Colic lymph node (tissue), 1 donor: ENCODE measurements around a stretch of chr1.

DNA sequence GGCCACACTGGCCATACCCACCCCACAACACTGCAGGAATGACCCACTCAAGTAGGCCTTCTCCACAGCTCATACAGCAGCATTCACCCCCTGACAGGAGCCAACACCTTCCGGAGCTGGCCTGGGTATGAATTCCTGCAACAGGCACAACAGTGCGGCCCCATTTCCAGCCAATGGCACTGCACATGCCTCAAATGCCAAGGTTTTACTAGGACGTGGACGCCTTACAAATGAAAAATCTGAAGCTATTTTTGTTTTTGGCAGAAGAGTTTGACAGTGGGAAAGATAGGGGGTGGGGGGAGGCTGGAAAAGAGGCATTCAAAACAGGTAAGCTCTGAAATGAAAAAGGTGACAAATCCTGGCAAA is 1.9 kb downstream of the KCND3 start:
- PRO-cap: no peak

DNA sequence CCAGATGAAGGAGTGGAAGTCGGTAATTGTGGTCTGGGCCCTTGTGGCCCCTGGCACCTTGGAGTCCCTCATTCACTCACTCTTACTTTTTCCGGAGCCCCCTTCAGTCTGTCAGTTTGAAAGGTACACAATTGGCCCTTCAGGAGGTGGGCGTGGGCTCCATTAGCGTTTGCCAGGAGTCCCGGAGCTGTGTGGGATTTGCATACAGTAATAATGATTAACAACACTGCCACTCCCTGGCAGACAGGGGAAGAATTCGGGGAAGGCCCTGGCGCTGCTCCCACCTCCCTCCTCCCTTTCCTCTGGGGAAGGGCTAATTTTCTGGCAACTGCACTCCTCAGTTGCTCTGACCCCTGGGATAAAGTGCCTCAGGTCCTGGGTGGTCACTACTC is 1.9 kb upstream of the KCND3 start:
- PRO-cap: no peak

DNA sequence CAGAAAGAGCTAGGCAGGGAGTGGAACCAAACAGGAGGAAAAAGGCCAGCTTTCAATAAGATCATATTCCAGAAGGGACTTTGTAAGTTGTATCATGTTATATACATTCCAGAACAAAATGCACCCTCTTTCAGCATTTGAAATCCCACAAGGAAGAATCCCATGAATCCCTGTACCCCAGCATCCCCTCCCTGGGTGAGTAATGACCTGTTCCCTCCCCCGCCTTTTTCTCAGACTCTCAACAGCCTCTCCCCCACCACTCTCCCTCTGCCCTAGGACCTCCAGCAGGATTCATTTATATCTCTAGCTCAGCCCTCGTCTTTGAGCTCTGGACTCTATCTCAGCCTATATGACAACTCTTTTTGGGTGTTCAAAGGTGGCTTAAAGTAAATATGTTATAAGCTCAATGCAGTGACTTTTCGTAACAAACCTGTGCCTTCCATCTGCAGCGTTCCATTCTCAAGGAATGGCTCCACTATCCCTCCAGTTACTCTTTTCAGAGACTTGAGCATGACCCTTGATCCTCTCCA is 80.2 kb upstream of the KCND3 start:
- PRO-cap: no peak

DNA sequence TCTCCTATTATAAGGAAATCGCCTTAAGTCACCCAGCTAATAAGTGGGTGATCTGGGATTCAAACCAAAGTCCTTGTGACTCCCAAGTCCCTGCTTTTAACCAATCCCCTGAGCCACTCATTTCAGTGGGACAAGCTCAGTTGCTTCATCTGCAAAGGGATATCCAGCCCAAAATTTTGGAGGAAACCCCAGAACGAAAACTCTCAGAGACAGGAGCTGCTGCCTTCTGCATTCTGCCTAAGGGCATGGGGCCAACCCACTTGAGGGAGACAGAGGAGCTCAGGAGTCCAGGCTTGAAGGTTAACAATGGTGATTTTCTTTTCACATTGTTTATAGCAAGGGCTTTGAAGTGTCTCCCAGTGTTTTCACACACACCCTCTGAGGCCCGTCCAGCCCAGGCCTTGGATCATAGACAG is 148.1 kb upstream of the CTTNBP2NL start:
- PRO-cap: no peak

DNA sequence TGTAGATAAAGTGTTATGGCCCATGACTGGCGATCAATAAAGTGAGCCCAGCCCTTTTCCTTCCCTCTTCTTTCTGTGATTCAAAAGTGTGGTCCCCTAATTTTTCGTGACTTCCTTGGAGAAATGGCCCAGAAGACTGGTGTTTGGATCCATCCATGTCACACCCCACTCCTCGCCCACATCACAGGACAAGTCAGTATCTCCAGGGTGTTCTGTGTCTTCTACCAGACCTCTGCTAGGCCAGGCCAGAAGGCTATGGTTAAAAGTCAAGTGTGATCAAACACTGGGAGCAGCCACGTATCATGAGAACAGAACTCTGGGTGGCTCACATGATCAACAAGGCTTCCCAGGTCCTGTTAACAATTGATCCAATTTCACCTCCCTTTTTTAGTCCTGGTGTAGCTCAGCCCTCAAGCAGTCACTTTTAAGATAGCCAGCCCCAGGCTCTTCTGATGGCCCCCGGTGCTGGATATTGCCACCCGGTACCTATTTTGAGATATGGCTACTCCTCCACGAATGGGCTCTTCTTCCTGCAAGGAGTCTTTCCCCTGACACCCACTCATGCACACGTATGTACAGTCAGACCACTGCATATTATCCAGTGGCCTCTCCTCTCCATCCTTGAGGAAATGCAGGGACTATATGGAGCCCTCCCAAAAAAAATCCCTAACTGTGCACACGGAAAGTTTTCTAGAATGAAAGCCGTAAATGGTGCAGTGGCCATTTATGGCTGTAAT is 62.0 kb upstream of the CTTNBP2NL start:
- PRO-cap: no peak

DNA sequence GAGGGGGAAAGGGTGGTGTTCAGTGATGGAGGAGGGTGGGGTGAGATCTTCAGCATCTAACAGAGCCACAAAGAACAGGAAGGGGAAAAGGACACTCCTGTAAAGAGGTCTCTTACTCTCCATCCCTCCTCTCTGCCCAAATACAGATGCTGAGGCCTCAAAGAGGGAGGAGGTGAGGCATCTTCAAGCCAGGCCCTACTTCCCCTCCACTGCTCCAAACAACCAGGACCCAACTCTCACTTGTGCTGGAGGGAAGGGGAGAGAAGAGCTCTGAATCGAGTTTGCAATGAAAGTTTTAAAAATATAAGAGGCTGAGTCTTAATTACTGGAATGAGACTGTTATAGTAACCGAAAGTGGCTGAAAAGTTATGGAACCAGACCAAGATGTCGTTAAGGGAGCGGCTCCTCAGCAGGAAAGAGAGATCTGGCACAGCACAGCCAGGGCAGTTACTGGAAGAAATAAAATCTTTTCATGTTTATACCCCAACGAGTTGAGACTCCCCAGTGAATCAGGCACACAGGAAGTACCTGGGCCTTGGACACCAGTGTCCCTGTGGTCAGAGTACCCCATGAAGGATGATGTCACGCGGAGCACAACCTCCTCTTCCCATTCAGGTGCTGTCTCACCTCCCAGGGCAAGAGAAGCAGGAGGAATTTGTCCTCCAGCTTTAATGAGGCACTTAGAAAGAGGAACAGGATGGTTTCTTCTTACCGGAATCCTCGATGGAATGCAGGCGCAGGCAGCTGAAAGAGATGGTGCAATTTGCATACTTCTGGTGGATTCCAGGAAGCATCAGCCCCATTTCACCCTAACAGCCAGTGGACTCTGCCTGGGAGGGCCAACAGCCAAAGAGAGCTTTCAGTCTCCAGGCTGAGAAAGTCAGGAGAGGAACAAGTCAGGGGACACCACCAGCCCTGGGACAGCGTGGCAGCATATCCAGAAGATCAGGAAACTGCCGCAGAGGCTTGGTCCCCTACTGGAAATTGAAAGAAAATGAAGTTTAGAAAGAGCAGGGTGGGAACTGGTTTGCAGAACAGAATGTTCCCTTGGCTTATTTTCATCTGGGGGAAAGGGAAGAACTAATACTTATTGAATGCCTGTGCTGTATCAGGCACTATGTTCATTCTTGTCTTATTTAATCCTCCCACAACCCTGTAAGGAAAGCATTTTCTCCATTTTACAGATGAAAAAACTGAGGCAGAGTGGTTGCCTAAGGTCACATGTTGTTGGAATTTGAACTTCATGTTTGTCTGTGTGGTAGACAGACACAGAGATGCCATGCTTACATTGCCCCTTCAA is 35.9 kb upstream of the CTTNBP2NL start:
- PRO-cap: bidirectional peak, plus-strand start at position 883 of the sequence, minus-strand start at position 725 of the sequence; unidirectional peak, minus-strand start at position 947 of the sequence

GRCh38 chr1:112376091-112376431 is 20.0 kb upstream of the CTTNBP2NL start:
- PRO-cap: no peak

DNA sequence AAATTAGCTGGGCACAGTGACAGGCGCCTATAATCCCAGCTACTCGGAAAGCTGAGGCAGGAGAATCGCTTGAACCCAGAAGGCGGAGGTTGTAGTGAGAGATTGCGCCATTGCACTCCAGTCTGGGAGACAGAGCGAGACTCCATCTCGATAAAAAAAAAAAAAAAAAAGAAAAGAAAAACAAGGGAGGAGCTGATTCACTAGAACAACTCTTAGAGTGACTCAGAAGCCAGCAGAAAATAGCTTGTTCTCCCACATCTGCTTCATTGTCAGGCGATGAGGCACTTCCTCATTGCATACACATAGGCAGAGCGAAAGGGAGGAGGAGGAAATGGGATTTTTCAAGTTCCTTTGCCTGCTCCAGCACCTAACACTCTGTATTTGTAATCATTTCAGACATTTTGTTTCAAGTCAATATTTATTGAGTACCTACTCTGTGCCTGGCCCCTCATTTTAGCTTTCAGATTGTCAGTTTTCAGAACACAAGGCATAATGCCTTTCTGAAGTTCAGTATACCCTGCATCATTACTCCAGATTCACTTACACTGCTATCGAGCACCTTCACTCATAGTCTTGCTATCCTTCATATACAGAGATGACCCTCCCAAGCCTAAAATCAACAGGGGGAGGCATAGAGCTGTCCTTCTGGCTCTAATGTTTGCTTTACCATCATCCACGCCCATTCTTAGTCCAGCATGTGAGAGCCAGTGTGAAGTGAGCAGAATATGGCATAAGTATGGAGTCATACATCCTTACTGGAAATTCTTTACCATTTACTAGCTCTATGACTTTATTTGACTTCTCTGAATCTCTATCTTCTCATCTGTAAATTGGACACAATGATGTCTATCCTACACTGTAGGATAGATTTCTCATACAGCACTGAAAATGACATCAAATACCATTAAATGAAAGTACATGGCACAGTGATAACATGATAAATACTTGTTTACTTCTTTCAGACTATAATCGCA is 1.7 kb upstream of the CTTNBP2NL start:
- PRO-cap: no peak

DNA sequence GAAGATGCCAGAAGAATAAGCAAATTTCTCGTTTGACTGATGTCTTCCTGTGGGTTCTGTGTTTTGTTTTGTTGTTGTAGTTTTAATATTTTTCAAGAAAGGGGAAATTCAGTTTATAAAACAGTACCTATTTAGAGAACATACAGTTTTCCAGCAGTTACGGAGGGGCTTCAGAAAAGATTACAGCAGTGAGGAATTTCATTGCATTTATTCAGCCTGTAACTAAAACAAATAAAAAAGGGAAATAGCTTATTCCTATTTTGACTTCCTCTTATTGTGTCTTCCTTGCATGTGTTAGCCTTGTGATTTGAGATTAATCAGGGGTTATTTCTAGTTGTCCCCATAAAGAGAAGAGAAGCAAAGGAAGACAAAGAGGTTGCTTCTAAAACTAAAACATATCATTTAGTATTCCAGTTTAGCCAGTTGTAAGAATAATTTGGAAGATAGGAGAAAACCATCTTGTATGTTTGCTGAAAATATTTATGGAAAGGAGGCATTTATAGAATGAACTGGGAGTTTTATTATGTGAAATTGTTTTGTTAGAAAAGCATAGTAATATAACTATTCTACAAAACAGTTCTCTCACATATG is 35.1 kb downstream of the CTTNBP2NL start:
- PRO-cap: no peak

DNA sequence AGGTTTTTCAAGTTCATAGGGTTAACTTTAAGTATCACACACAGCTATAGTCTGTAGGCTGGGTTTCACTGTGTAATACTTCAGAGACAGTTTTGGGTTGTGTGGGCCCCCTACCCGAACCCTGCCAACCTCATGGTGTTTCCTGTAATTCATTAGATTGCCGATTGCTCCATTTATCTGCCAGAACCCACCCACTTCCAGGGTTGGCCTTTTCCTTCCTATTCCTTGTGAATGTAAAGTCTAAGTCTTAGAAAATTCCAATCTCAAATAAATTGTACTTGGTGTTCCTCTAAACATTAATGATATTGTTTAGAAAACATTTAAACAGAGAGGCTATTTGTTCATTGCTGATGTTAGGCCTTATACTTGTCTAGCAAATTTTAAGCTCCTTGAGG is 43.6 kb downstream of the CTTNBP2NL start:
- PRO-cap: no peak

- PRO-cap: no peak
Measured at GRCh38 chr1:112624650-112625781, 5.4 kb downstream of the CAPZA1 start.

DNA sequence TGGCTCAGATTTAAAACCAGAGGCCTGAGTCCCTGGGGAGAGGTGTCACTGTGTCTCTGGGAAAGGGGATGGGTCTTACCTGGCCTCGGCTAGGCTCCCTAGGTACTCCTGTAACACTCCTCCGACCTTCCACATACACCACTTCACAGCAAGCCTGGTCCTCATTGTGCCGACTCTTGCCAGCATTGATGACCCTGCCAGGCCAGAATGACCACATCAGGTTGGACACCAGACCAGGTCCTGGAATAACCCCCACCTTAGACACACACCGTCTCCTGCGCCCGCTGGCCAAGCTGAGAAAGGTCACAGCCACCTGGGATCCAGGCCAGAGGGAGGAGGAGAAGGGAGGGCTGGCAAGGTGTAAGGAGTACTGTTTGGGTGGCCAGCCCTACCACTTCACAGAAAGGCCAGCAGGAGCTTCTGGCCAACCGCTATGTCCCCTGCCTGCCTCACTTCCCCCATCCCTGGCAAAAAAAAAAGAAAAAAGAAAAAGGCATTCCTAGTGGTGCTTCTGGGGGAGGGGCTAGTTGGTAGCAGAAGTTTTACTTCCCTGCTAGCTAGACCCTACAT is 1.6 kb downstream of the PPM1J start:
- PRO-cap: no peak

- PRO-cap: no peak
Measured at GRCh38 chr1:112716106-112716542, 992 bp upstream of the PPM1J start.

- PRO-cap: unidirectional peak, plus-strand start at chr1:112762623
Measured at GRCh38 chr1:112762379-112763109, 43.8 kb downstream of the TAFA3 start.

- PRO-cap: no peak
Measured at GRCh38 chr1:112854603-112855037, 101.4 kb downstream of the SLC16A1 start.

DNA sequence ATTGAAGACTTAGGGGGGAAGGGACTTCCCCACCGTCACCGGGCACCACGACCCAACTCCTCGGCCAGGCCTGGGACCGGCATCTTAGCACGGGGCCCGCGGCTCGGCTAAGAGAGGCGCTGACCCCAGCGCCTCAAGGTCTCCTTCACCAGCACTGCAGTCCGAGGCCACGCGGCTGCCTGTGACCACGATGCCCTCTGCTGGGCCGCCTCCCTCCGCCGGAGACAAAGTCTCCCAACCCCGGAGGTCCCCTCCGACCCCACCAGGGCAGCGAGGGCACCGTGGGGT is 340 bp downstream of the SLC16A1 start:
- PRO-cap: no peak

DNA sequence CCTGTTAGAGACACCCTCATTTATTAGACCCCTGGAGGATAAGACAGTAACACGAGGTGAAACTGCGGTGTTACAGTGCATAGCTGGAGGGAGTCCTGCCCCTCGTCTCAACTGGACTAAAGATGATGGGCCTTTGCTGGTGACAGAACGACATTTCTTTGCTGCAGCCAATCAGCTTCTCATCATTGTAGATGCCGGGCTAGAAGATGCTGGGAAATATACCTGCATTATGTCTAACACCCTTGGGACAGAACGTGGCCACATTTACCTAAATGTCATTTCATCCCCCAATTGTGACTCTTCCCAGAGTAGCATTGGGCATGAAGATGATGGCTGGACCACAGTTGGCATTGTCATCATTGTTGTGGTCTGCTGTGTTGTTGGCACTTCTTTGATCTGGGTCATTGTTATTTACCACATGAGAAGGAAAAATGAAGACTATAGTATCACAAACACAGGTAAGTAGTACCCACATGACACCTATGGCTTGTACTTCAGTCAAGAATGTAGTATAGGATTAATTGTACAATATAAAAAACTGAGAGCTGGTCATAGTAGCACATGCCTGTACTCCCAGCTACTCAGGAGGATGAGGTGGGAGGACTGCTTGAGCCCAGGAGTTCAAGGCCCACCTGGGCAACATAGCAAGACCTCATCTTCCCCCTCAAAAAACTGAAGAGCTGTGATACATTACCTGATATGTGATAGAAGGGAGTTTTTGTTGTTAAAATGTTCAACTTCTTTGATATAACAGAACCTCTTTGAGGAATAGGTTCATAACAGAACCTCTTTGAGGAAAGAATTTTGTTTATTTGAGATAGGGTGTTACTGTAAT is 41.6 kb downstream of the LRIG2 start:
- PRO-cap: no peak

DNA sequence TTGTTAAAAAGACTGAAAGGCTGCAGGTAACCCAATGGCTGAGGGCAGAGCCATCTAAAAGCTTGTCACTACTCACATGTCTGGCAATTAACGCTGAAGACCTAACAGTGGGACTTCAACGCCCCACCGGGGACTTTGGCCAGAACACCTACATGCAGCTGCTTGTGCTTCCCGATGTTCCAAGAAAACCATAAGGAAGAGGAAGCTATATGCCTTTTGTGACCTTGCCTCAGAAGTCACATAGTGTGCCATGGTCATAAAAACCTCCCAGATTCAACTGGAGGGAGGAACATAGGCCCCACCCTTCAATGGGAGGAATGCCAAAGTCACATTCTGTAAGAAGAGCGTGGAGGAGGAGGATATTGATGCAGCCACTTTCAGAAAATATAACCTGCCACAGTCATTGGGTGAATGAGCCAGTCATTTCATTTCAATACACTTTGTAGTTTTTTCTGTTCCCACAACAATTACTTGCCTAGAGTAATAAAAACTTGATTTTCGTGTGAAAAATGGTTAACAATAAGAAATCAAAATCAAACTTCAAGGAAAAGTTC is 147.8 kb upstream of the MAGI3 start:
- PRO-cap: no peak

DNA sequence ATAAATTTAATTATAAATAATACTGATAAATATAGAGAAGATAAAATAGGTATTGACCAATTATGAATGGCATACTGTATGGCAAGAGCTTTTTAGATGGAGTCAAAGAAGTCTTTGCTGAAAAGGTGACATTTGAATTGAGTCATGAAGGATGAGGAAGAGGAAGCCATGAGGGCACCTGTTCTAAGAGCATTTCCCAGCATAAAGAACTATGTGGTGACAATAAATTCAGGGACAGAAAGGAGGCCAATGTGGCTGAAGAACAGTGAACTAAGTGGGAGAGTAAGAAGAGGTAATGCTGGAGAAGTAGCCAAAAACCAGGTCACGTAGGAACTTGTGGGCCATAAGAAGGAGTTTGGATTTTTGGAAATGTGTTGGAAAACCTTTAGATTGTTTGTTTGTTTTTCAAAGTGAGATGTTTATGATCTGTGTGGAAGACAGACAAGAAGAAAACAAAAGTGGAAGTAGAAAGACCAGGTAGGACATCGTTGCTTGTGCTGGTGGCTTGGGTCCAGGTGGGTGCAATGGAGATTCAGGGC is 67.5 kb downstream of the MAGI3 start:
- PRO-cap: no peak

- PRO-cap: no peak
Measured at GRCh38 chr1:113505477-113506120, 115.3 kb downstream of the MAGI3 start.